Mesenchymal stem cell of adipose (primary cell): ENCODE measurements around a stretch of chr15.

DNA sequence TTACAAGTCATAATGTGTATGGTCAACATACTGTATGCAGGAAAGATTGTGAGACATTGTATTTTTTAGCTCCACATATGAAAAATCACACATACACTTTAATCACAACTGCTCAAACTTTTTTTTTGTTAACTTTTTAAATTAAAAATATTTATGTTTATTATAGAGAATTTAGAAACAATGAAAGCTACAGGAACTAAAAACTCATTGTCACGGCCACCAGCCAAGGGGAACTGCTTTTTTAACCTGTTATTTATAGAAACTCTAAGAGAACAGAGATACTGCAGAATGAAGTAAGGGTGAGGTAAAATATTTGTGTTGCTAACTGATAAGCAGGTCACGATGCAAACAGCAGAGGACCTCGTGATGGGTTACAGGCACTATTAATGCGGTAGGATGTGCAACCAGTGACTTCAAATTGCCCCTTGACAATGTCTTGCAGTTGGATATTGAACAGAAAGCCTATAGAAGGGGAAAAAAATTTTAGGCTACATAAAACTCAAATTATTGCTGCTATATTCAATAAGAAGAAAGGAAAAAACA, 53.1 kb downstream of the THSD4 start:
- CAGE, long polyA plus RNA = no peak

- CAGE, long polyA plus RNA = no peak
These were observed 214.3 kb downstream of the THSD4 start for GRCh38 chr15:71329421-71330026.

DNA sequence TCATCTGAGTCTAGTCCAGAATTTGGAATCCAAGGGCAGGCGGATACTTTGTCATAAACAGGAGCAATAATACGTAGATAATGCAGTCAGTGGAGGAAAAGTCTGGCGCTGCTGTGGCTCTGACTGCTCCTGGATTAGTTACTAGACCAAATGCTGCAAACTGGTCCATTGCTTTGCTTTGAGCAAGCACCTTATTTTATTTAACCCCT, 285.1 kb downstream of the THSD4 start:
- CAGE, long polyA plus RNA = no peak

DNA sequence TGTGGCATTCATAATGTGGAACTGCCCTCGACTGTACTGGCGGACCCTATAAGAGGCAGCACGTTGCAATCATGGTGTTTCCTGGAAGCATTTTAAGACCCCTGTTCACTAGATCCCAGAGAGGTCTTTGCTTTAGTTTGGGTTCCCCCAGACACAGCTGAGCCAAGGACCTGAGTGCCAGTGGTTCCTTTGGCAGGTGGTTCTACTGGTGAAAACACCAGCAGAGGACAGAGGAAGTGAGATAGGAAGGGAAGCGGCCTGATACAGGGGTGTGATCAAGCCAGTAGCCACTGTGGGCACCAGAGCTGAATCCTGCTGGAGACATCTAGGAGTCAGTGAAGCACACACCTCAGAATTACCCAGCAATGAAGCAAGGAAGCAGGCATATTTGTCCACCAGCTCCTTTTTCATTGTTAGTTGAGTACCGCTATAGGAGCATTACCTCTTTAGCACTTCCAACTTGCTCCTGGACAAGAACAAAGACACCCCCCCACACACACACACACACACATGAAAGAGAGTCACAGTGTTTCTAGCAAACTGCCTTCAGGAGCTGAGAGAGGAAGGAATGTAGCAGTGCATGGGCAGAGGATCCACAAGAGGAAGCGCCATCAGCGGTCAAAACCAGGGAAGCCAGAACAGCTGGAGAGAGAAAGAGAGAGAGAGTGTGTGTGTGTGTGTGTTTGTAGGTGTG, 243.1 kb upstream of the NR2E3 start:
- CAGE, long polyA plus RNA = no peak

GRCh38 chr15:71604707-71605053, 205.7 kb upstream of the NR2E3 start:
- CAGE, long polyA plus RNA = no peak

GRCh38 chr15:71789957-71790649, 20.3 kb upstream of the NR2E3 start:
- CAGE, long polyA plus RNA = no peak

DNA sequence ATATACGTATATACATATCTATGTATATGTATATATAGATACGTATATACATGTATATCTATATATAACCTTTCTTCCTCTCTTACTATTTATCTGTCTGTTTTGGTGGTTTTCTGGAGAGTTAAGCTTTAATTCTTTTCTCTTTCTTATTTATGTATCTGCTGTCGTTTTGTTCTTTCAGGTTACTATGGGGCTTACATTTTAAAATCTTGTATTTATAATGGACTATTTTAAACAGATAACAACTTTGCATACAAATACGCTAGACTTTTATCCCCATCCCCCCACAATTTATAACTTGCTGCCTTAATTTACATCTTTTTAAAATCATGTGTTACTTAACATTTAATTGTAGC, 115.0 kb downstream of the NR2E3 start:
- CAGE, long polyA plus RNA = no peak

DNA sequence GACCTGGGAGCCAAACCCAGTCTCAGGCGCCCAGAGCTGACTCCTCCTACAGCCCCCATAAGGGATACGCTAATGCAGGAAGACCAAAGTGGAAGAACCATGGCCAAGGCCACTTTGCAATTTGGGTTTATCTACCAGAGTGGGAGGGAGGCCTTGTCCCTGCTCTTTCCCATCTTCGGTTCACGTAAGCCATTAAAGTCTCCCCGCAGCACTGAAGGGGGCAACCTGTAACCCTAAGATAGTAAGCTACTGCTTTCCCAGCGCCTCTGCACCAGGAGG, 976 bp upstream of the GRAMD2A start:
- CAGE, long polyA plus RNA = no peak

GRCh38 chr15:72489691-72490546, 15.8 kb downstream of the ARIH1 start:
- CAGE, long polyA plus RNA = no peak

- CAGE, long polyA plus RNA = no peak
These were observed 20.8 kb downstream of the ARIH1 start for GRCh38 chr15:72494937-72495389.

DNA sequence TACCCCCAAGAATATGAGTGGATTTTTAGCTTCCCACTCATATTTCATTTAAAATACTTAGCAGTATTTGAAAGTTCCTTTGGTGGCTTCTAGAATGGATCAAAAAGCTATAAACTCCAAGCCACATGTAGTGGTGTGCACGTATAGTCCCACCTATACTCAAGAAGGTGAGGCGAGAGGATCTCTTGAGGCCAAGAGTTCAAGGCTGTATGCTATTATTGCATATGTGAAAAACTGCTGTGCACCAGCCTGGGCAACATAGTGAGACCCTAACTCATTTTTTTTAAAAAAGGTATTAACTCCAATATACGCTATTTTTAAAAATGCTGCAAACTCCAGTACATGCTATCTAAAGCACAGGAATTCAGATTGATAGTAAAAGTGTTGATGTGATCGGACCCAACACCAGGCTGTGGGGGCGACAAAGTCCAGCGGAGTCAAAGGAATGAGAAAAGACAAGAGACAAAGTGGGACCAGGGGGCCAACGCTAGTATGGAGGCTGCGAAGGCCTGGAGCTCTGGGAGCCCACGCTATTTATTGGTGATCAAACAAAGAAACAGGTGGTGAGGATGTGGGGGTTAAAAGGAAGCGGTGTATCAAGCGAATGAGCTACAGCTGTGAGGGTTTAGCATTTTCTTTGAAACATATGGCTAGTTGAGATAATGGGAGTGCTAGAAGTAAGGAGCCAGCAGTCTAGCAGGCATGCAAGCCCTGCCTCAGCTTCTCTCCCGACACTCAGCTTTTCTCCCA, 66.6 kb downstream of the ARIH1 start:
- CAGE, long polyA plus RNA = no peak

DNA sequence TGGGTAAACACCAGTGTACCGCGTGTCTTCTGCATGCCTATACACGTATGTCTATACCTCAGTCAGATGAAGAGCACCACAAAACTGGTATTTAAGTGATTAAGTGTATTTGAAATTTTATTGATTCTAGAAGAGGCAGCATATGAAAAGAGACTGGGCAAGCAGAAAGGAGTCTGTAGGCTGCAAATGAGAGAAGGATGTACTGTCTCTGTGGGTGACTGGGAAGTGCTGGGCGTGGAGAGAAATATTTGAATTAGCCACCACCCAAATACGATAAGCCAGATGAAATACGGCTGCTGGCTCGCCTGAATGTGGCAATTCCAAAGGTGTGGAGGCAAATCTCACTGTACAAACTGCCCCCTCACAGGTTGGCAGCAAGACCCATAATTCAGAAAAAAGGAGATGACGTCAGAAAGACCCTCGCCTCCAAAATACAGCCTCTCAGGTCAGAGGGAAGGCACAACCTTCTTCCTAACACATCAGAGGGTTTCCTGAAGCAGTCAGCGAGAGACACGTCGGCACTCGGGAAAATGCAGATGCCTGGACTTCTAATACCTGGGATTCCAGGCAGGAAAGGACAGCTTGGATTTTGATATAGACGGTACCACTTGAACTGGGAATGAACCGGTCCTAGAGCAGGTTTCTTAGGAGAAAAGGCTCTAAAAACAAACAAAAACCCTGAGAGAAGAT, 53.3 kb upstream of the NEO1 start:
- CAGE, long polyA plus RNA = no peak

GRCh38 chr15:73178228-73178563, 125.9 kb downstream of the NEO1 start:
- CAGE, long polyA plus RNA = no peak

DNA sequence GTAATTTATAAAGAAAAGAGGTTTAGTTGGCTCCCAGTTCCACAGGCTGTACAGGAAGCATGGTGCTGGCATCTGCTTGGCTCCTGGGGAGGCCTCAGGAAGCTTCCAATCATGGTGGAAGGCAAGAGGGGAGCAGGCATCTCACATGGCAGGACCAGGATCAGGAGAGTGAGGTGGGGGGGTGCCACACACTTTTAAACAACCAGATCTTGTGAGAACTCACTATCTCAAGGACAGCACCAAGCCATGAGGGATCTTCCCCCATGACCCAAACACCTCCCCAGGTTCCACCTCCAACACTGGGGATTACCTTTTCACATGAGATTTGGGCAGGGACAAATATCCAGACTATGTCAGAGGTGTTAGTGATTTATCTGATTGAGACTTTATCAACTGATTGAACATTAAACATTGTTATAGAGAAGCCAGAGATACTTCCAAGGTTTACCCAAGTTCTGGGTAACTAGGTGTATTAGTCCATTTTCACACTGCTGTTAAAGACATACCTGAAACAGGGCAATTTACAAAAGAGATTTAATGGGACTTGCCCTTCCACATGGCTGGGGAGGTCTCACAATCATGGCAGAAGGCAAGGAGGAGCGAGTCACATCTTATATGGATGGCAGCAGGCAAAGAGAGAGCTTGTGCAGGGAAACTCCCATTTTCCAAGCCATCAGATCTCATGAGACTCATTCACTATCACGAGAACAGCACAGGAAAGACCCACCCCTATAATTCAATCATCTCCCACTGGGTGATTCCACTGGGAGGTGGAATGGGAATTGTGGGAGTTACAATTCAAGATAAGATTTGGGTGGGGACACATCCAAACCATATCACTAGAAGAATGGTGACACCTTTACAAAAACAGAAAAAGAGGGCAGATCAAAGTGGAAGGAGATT, 129.4 kb downstream of the NEO1 start:
- CAGE, long polyA plus RNA = no peak

DNA sequence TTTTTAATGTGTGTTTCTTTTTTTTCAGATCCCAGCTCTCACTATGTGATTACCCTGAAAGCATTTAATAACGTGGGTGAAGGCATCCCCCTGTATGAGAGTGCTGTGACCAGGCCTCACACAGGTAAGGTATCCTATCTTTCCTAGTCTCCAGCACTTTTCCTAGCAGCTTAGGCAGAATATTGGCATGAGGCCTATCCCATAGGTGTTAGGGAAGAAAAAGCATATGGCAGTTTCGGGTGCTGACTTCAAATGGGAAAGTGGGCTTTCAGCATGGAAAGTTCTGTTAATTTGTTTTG, 102.5 kb downstream of the HCN4 start:
- CAGE, long polyA plus RNA = no peak

GRCh38 chr15:73578044-73578432, 55.2 kb downstream of the NPTN start:
- CAGE, long polyA plus RNA = no peak

DNA sequence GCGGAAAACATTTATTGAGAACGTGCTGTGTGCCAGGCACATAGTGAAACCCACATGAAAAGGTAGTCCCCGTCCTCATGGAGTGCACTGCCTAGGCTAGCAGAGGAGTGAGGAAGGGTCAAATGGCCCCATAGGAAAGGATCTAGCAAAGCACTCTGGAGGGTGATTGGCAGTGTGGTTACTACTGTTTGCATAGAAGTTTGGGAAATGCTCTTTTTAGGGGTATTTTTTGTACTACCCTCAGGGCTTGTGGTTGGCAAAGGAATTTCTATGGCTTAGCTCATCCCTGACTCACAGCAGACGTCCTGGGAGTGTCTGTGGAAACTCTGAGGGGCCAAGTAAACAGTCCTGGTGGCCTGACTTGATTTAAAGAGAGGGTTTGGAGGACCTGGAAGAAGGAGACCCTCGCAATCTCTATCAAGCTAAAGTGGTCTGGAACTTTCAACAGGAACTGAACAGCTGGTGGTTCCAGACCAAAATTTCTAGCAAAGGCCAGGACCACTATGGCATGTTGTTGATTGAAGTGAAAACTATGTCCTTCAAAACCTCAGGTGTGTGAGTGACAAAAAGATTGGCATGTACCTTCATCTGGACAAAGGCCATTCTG, 1.0 kb upstream of the NPTN start:
- CAGE, long polyA plus RNA = no peak

- CAGE, long polyA plus RNA = no peak
These were observed 10.1 kb downstream of the CD276 start for GRCh38 chr15:73694260-73694756.

GRCh38 chr15:73708642-73709066, 24.5 kb downstream of the CD276 start:
- CAGE, long polyA plus RNA = no peak

DNA sequence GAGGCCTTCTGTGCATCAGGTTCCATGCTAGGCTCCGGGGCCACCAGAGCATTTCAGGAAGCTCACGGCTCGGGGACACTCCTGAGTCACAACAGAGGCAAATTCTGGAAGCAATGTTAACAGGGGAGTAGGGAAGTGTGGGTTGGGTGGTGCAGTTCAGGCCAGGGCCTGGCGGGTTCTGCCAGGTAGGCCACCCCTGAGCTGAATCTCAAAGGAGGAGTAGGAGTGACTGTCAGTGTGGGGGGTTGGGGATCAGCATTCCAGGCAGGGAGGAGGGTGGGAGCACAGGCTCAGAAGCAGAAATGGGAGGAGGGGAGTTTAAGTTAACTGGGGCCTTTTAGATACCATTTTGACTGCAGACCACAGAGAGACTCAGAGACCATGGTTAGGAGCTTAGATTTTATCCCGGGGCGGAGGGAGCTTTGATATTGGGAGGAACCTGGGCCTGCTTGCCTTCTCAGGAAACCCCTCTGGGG, 719 bp upstream of the INSYN1 start:
- CAGE, long polyA plus RNA = no peak